Measurements from ENCODE around the genes LPAR1, ECPAS and ZNF483.

- PRO-cap = no peak
These were observed 1.0 kb downstream of the LPAR1 start for GRCh38 chr9:111037166-111037701.

- PRO-cap = unidirectional peak, plus-strand start at chr9:111037853; bidirectional peak, plus-strand start at chr9:111038190, minus-strand start at chr9:111038067; bidirectional peak, plus-strand start at chr9:111038392, minus-strand start at chr9:111038411; bidirectional peak, plus-strand start at chr9:111038505, minus-strand start at chr9:111038470
These were observed at the start of gene LPAR1 for GRCh38 chr9:111037702-111038639. LPAR1 (minus strand) TSS chr9:111038470.

DNA sequence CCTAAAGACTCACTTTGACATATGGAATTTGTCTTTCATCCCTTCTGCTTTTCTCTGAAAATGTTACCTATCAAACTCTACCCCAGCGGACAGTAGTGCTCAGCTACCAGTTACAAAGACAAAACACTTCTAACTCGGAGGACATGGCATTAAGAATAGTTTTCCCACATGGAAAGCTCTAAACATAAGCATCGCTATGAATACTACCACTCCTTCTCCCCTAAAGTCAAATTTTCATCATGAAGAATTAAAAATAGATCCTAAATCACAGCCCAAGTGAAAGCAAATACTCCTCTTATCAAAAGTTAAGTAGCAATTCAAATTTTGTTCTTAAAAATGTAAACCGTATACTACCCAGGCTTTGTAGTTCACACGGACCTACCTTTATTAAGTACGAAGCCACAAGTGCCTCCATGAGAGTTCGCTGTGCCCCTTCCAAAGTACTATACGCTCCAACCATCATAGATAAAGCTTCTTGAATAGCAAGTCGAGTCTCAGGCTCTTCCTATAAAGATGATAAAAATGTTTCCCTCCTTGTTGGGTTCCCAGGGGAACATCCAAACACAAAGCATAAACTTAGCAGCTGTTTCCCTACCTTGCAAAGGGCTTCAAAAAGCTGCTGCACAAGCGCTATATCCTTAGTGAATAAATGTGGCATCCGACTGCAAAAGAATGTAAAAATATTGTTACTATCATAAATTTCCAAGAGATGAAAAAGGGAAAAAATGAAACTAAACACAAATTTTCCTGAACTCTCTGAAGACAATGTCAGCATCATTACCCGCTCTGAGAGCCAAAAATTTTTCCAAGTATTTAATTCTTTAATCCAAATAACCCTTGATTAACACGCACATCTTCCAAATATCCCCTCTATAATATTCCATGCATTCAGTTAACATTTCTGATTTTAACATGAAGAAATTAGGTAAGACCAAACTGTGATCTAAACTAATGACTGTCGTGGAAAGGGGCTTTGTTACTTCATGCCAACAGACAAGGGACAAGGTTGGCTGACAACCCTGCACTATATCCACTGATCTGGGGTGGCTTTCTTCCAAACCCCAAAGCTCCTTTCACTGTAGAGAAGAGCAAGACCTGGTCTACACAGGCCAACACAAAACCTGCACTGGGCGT, 62.3 kb downstream of the ECPAS start:
- PRO-cap = no peak

DNA sequence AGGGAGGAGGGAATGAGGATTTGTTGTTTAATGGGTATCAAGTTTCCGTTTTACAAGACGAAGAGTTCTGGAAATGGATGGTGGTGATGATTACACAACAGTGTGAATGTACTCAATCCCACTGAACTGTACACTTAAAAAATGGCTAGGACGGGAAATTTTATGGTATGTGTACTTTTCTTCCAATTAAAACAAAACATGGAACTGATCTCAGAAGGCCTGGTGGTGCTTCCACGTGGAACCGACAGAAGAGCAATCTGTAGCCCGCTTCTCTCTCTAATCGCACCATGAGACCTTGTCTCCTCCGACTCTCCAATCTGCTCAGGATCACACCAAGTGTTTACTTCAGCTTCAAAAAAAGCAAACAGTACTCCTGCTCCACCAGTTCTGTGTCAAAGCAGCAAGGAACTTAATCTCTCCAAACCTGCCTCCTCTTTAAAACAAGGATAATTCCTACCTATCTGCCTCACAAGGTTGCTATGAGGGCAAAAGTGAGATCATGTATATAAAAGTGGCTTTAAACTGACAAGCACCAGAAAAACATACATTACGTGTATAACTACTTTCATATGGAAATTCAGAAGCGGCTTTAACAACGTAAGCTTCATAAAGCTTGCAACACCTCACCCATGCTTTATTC, 2.1 kb downstream of the ECPAS start:
- PRO-cap = no peak

GRCh38 chr9:111483737-111484734, at the start of gene ECPAS:
ECPAS (minus strand) TSS chr9:111484383.
- PRO-cap = bidirectional peak, plus-strand start at chr9:111484118, minus-strand start at chr9:111483889; bidirectional peak, plus-strand start at chr9:111484386, minus-strand start at chr9:111484383; bidirectional peak, plus-strand start at chr9:111484512, minus-strand start at chr9:111484422

DNA sequence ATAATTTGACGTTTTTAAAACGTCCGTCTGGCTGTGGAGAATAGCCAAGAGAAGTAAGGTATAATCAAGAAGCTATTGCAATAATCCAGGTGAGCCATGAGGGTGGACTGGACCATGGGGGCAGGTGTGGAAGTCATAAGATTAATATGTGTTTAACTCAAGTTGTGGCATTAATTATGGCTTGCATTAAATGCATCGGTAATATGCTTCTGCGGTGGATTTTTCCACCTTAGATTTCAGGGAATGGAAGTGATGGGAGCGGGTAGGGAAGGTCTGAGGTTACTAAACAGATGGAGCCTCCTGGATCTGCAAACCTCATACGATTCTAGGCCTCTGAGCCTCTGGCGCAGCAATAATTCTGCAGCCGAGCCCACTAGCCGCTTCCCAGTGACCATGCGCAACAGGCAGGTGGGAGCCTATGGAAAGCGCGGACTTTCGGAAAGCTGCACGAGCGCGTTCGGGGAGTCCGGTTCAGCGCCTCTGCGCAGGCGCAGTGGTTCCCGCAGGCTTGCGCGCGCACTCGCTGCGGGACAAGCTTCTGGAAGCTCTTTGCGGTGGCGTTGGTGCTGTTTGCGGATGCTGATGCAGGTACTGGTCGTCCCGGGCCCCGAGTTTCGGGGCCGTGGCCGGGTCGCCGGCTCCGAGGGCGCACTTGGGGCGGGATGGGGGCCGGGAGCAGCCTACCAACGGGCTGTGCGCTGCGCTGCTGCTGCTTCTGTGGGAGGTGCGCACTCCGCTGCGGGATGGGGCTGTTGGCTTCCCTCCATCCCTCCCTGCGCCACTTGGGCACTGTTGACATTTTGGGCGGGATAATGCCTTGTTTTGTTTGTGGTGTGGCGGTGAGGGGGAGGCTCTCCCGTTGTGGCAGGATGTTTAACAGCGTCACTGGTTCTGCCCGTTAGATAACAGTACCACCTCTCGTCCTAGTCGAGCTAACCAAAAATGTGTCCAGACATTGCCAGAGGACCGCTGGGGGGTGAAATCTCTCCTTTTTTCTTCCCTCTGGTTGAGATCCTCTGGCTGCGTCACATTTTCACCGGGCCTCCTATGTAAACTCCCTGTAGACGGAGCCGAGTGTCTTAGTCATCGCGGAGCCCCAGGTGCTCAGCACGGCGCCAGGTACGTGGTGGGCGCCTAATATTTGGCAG, at the start of gene ZNF483:
Gene ZNF483 (plus strand): TSS at position 505 of the 1,148 bp plus-strand sequence.
- PRO-cap = bidirectional peak, plus-strand start at position 549 of the sequence, minus-strand start at position 343 of the sequence; bidirectional peak, plus-strand start at position 1,077 of the sequence, minus-strand start at position 1,057 of the sequence; unidirectional peak, minus-strand start at position 1,111 of the sequence

DNA sequence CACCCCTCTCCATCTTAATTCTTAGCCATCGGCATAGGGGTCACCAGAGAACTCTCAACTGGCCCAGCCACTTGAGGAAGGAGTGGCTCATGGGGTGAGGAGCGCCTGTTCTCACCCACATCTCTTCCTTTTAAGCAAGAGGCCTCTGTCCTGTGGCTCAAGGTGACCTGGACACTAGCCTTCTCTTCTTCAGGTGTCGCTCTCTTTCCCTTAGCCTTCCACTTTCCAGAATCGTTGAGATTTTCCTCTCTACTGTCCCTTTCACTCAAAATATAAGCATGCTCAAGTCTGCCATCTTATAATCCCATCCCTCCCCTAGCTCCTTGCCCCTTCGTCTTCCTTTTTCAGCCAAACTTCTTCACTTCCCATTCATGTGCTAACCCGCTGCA, 13.2 kb downstream of the PTGR1 start:
- PRO-cap = no peak

GRCh38 chr9:111613363-111613881, 14.0 kb upstream of the PTGR1 start:
- PRO-cap = no peak

DNA sequence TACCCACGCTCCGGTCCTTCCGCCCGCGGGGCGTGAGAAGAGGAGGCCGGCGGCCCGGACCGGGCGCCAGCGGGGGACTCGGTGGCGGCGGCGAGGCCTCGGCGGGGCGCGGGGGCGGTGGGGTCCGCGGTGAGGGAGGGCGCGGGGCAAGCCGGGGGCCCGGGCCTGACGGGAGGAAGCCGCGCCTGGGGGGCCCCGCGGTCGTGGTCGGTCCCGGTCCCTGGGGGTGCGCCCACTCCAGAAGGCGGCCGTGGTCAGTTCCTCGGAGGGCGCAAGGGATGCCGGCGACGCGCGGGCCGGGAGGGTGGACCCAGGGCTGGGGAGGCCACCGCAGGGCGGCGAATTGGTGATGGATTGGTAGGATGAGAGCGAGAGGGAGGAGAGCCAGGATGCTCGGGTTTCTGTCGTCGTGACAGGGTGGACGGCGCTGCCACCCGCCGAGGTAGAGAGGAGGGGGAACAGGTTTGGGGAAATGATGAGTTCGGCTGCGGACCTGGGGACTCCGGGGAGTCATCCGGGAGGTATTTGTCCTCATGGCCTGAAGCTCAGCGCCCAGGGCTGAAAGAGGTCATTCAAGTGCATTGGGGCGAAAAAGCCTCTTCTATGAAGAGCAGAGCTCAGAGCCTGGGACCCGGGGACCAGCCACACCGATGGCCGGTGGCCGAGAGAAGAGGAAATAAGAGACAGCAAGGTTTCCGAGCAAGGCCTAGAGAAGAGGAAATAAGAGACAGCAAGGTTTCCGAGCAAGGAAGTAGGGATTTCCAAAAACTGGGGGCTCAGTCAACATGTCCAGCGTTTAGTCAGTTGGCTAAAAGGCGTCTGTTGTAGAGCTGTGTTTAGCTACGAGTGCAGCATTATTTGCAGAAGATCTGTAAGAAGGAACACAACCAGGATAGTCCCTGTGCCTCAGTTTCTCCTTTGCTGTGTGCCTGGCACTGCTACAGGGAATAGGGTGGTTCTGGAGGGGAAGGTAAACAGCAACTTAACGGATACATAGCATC, 625 bp downstream of the GNG10 start:
- PRO-cap = bidirectional peak, plus-strand start at position 571 of the sequence, minus-strand start at position 364 of the sequence

DNA sequence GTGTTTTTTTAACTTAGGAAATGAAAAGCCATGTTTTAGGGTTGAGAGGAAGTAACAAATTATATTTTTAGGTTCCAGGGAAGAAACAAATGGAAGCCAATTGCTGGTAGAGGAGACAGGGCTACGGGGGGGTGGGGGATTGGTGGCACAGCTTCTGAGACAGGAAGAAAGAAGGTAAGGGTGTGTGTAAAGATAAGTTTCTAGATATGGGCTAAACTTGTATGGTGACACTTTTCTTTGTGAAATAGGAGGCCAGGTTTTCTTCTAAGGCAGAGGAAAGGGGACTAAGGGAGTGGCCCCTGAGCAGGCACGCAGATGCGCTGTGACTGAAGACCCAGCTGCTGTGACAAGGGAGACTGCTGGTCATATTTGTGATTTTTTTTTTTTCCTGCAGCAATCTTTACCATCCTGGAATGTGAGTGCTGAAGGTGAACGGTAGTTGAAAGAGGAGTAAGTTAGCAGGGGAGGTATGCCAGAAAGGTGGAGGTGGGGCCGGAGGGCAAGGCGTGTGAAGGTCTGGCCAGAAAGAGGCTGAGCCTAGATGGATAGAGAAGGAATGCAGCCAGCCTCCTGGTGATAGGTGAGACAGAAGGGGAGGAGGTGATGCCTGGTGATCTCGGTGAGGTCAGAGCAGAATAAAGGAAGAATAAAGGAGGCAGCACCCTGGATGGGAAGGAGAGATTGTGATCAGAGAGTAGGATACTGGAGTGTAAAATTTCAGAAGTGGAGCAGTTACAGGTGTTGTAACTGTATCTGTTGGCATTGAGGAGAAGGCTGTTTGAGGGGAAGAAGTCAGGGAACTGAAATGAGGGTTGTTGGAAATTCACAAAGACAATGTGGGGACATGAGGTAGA, 1.7 kb downstream of the GNG10 start:
- PRO-cap = no peak

DNA sequence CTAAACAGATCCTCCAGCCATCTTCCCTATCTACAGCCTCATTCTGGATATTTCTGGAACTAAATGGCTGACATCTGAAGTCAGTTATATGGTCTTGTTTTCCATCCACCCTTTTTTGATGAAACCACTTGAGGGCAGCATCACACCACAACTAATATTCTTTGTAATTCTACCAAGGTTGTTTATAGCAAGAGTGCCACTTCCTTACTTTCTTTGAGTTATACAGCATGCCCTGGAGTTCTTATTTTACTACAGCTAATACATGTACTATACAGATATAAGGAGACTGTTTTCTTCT, 34.7 kb downstream of the SHOC1 start:
- PRO-cap = no peak

DNA sequence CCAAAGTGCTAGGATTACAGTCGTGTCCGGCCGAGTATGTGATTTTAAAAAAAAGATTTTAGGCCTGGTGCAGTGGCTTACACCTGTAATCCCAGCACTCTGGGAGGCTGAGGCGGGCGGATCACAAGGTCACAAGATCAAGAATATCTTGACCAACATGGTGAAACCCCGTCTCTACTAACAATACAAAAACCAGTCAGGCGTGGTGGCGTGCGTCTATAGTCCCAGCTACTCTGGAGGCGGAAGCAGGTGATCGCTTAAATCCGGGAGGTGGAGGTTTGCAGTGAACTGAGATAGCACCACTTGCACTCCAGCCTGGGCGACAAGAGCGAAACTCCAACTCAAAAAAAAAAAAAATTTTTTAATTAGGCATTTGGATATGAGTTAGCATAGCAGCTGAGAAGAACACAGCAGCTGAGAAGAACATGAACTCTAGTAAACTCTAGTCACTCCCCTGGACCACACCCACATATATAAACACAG, 4.7 kb upstream of the UGCG start:
- PRO-cap = no peak

DNA sequence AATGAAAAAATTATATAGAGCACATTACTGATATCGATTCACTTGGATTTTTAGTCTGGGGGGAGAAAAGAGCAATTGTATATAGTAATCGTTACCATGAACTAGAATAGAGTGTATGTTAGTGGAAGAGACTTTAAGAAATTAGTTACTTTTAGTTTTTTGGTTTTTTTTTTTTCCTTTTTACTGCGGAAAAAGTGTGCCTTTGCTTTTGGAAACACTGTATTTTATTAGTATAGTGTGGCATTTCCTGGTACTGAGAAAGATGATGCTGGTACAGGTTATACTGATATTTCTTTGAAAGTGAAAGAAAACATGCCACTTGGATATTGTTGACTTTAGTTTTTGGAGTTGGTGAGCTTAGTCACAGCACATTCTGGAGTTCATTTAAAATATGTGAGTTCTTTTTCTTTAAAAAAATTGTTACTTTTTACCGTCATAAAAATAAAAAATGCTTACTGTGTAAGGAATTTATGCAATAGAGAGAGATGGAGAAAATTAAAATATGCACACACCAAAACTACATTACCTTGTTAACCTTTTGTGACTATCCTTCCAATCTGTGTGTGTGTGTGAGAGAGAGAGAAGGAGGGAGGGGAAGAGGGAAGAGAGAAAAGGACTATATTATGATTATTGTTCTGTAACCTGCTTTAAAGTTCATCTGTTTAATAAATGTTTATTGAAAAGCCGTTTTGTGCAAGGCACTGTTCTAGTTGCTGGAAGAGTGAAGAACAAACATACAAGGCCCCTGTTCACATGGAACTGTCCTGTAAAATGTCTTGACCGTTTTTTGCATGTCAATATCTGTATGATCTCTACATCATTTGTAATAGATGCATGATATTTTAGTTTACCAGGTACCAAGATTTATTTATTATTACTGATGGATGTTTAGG, 1.9 kb downstream of the UGCG start:
- PRO-cap = no peak

DNA sequence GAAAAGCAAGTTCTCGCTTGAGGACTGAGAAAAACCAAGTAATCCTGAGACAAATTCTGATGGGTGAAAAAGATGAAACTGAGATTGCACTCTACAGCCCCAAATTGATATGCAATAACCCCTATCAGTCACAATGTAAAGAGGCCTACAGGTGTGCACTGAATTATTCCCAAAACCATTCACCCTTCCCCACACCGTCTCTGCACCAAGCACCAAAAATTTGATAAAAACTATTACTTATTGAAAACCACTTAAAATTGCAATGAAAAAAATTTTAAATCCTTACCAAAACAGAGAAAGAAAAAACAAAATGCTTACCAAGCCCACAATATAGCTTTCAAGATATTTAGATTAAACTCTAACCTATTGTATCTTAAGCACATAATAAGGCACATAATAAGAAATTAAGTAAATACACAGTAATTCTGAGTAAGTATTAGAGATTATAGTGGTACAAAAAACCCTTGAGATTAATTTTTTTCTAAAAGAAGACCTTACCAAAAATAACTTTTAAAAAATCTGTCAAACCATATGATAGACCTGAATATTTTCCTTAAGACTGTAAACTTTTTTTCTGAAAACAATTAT, 47.4 kb upstream of the SUSD1 start:
- PRO-cap = no peak

DNA sequence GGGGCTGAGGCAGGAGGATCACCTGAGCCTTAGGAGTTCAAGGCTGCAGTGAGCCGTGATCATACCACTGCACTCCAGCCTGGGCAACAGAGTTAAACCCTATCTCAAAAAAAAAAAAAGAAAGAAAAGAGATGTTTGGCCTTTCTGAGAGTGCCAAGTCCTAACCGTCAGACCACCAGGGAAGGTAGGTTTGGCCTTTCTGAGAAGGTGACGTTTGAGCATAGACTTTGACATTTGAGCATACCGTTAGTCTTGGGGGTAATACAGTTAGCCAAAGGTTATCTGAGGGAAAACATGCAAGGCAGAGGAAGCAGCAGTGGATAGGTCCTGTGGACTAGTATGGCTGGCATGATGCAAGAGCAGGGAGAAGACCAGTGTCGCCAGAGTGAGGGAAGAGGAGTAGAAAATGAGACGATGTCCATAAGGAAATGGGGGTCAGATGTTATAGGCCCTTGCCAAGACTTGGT, 50.1 kb downstream of the HSDL2 start:
- PRO-cap = no peak

DNA sequence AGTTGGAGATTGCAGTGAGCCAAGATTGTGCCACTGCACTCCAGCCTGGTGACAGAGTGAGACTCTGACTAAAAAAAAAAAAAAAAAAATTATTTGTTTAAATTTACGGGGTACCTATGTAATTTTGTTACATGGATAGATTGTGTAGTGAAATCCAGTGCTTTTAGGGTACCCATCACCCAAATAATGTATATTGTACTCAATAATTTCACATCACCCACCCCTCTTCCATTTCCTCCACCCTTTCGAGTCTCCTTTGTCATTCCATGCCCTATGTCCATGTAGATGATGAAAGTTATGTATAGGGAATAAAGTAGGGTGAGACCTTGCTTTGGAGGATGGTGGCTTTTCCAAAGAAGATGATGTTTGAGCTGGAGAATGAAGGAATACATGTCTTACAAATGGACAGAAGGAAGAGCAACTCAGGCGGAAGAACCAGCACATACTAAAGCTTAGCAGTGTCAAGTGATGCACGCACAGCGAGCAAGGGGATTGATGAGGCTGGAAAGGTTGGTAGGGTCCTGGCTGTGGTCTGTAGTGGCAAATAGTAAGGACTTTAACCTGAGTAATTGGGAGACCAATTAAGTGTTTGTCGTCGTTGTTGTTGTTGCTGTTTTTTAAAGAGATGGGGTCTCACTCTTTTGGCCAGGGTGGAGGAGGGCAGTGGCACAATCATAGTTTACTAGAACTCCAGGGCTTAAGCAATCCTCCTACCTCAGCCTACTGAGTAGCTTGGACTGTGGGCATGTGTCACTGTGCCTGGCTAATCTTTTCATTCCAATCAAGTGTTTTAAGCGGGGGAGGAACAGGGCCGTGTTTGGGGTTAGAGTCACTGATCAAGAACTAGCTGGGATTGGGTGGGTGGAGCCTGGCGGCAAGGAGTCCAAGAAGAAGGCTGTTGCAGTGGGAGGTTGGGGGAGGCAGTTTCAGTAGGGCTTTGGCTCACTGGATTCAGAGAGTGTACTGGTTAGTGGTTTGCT, 13.5 kb downstream of the SNX30 start:
- PRO-cap = no peak

DNA sequence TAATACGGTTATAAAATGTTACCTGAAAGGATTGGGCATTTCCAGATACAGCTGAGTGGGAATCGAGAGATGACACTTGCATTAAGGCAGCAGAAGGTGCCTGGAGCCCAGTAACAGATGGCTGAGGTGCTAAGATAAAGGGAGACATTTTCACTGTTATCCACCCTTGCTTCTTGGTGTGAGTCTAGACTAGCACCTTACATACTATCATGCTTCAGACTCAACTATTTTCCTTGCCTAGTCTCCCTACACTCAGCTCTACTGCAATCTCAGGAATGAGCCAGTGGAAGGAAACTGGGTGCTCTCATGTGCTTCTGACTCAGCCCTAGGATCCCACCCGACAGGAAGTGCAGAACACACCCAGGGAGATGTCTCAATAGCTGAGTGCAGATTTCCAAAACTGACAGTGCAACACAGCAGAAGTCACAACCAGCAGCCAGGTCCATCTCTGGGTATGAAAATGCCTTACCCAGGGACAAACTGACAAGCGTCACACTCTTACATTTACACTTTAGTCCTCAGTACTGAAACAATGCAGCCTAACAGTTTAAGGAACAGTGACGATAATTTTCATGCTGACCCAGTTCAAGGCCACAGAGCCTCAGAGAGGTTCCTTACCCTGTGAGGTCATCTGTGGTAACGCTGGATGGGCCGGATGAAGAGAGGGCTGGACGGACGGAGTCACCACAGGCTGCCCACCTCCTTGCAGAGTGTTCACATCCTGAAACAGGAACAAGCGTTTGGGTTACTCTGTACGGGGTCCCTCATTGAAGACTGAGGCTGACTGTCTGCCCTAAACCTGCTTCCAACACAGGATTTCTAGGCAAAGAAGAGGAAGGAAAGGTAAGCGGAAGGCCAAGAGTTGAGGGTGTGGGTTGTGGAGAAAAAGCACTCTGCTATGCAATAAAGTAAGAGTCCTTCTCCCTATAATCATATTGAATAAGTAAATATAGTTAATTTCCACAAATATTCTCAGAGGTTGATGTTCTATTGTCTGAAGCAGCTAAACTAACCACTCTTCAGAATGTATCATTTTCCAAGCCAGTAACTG, 33.0 kb downstream of the FKBP15 start:
- PRO-cap = no peak

- PRO-cap = no peak
These were observed 719 bp downstream of the FKBP15 start for GRCh38 chr9:113220247-113220869.

DNA sequence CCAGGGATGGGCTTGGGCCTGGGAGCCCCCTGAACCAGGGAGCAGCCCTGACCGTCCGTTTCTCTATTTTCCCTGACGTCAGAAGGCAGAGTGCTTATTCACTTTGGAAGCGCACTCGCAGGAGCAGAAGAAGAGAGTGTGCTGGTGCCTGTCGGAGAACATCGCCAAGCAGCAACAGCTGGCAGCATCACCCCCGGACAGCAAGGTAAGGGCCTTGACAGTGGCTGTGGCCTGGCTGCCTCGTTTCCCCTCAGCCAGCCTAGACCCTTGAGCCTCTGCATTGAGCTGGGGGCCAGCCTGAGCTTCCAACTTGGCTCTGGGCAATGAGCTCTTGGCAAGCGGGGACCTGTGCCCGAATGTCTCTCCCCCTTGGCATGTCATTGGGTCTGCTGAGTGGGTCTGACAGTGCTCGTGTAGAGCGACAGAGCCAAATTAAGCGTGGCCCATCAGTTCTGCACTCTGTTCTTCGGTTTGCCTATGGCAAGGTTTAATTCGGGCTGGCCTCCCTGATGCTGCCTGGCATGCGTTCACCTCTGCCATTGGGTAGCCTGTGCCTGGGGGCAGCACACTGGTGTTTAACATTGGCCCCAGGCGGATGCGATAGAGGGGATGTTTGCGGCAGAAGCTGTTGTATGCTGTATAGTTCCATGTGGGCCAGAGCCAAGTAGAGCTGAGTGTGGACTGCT, 73.3 kb downstream of the RGS3 start:
- PRO-cap = no peak

- PRO-cap = no peak
These were observed 128.1 kb downstream of the RGS3 start for GRCh38 chr9:113591423-113592179.